Vagina (tissue), 1 donor: ENCODE measurements around a stretch of chr3.

DNA sequence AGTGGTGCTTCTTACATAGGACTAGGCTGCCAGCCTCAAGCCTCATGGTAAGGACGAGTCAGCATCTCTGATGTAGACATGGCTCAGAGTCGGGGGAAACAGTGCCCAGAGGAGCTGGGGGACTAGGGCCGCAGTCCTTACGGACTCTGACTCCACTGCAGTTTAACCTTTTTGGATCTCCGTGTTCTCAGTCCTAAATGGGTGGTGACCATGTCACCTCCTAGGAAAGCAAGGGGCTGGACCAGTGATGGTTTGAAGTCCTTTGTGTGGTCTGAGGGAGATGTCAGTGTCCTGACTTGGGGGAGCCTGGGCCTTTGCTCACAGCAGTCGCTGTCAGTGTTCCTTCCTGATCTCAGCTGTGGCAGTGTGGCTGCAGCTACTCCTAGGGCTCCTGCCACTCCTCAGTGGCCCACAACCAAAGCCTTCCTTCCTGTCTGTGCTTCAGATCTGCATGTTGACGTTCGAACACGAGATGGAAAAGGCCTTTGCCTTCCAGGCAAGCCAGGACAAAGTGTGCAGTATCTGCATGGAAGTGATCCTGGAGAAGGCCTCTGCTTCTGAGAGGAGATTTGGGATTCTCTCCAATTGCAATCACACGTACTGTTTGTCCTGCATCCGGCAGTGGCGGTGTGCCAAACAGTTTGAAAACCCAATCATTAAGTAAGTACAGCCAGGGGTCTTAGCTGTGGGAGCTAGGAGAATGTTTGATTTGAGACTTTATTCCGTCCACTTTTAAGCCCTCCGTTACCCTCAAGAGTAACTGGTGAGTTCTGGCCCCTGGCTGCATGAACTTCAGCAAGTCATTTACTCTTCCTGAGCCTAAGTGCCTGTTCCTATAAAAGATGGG lies 17.7 kb downstream of the MKRN2 start:
- PRO-cap, result no peak
- RAMPAGE, long total RNA, result no peak

GRCh38 chr3:12729228-12729747 lies 29.8 kb downstream of the TMEM40 start:
- PRO-cap, result no peak
- RAMPAGE, long total RNA, result no peak

- PRO-cap, result bidirectional peak, plus-strand start at chr3:12810481, minus-strand start at chr3:12810323
- RAMPAGE, long total RNA, result no peak
Observed at GRCh38 chr3:12809990-12810902, 13.8 kb downstream of the CAND2 start.

- PRO-cap, result no peak
- RAMPAGE, long total RNA, result no peak
Observed at GRCh38 chr3:12840520-12841417, 596 bp downstream of the RPL32 start.

- PRO-cap, result no peak
- RAMPAGE, long total RNA, result no peak
Observed at GRCh38 chr3:12868913-12869529, 27.7 kb upstream of the RPL32 start.

GRCh38 chr3:12897885-12899048 lies 56.9 kb upstream of the RPL32 start:
- PRO-cap, result no peak
- RAMPAGE, long total RNA, result no peak

GRCh38 chr3:12913311-12913973 lies 72.1 kb upstream of the RPL32 start:
- PRO-cap, result no peak
- RAMPAGE, long total RNA, result start-site peak on the minus strand at chr3:12913336-12913919, 24 reads

GRCh38 chr3:12948110-12948996 lies 107.0 kb upstream of the RPL32 start:
- PRO-cap, result no peak
- RAMPAGE, long total RNA, result no peak

DNA sequence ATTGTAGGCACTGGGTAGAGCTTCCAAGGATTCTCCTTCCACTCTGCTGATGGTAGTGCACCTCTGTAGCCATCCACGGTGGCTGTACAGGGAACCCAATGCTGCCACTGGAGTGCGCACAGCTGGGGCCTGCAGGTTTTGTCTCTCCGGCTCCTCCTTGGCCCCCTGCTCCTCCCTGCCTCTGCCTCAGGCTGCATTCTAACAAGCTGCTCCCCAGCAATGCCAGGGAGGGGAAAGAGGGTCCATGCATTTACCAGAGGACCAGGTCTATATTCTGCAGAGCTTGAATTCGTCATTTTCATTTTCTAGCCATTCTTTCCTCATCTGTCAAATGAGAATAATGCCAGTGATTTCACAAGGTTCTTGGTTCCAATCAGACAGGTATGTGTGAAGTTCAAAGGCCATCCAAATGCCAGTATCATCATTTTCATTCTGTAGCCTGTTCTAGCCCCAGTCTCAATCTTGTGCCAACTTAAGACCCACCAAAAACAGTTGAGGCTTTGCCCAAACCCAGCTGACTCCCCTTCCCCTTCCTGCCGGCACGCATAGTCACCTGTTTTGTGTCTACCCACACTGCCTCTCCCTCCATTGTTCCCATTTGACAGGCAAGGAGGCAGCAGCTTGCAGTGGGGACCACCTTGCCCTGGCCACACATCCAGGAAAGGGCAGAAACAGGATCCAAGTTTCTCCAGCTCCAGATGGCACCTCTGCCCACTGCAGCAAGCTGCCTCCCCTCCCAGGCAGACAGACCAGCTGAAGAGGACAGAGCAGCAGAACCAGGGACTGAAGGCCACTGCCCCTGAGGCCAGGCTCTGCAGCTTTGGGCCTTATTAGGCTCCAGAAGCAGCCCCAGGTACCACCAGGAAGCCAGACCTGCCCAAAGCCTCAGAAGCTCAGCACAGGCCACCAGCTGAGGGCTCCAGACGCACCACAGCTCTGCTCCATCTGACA lies 112.6 kb downstream of the IQSEC1 start:
- PRO-cap, result no peak
- RAMPAGE, long total RNA, result start-site peak on the minus strand centred at position 109 of the sequence, 542 bp wide, 5 reads

GRCh38 chr3:13002633-13003060 lies 70.6 kb downstream of the IQSEC1 start:
- PRO-cap, result no peak
- RAMPAGE, long total RNA, result no peak

- PRO-cap, result no peak
- RAMPAGE, long total RNA, result no peak
Observed at GRCh38 chr3:13008976-13009705, 64.1 kb downstream of the IQSEC1 start.

DNA sequence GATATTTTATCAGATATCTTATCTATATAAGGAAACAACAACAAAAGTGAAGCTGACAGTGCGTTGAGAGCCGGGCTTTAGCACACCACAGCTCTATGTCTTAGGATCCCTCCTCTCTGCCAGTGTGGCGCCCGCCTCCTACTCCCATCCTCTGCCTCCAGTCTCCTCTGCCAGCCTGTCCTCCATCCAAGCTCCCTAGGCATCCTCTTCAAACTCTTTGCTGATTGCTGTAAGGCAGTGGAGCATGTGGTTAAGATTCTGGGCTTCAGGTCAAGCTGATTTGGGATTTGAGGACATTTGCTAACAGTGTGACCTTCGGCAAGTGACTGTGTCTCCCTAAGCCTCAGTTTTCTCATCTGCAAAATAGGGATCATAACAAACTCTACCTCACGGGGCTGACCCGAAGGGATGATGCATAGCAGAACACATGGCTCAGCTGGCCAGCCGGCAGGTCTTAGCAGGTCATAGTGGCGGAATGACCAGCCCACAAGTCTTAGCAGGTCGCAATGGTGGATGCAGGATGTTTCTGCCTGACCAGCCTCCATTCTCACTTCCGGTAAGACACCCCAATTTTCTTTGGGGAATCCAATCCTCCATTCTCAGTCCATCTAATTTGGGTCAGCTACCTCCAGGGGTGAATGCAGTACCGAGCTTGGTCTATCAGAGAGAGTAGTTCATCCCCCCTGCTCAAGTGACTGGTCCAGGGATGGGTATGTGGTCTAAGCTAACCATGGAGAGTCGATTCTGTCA lies 63.3 kb downstream of the IQSEC1 start:
- PRO-cap, result no peak
- RAMPAGE, long total RNA, result no peak

GRCh38 chr3:13011376-13012153 lies 61.7 kb downstream of the IQSEC1 start:
- PRO-cap, result no peak
- RAMPAGE, long total RNA, result no peak

DNA sequence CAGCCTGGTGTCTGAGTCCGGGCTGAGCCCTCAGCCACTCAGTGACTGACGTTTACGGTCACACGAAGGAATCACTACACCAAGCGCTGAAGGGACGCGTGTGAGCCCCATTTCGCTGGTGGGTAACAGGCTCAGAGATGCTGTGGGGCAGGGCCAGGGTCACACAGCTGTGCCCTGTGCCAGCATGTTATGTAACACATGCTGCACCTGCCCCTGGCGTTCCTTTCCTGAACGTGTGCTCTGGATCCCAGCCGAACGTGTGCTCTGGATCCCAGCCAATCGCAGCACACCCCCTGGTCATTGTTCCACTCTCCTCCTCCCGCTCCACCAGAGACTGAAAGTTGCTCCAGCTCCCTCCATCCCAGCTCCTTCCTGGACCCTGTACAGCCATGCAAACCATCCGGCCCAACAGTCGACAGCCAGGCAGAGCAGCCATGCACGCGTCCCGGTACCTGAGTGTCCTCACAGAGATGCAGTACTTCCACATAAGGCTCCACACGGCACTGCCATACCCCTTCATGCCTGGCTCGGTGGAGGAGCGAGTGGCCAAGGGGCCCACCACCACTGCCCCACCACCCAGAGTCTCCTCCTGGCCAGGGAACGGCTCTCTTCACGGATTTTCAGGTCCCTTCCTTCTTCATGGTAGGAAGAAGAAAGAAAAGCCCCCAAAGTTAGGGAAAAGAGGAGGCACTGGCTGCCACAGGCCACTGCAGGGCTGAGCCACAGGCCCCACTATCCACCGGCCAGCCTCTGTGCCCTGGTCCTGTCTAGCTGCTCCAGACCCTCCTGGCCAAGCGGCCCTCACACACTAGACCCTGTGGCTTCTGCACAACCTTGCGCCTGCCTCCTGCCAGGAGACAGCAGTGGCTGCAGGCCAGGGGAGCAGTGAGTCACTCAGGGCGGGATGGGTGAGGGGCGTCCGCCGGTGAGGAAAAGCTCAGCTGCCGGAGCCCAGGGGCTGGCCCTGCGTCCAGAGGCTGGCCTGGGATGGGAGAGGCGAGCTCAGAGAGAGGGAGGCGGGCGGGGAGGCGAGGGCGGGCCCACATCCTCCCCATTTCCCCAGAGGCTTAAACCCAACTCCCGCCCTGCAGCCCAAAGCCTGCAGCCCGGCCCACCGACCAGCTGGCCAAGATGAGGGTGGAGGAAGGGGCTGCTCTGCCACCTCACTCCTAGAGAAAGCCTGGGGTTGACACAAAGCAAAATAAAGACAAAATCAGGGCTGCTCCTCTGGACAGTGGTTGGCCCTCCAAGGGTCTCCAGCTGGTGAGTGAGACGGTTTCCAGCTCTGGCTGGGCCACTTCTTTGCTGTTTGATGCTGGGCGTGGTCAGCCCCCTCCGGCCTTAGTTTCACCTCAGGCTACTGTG lies 51.2 kb downstream of the IQSEC1 start:
- PRO-cap, result no peak
- RAMPAGE, long total RNA, result no peak

DNA sequence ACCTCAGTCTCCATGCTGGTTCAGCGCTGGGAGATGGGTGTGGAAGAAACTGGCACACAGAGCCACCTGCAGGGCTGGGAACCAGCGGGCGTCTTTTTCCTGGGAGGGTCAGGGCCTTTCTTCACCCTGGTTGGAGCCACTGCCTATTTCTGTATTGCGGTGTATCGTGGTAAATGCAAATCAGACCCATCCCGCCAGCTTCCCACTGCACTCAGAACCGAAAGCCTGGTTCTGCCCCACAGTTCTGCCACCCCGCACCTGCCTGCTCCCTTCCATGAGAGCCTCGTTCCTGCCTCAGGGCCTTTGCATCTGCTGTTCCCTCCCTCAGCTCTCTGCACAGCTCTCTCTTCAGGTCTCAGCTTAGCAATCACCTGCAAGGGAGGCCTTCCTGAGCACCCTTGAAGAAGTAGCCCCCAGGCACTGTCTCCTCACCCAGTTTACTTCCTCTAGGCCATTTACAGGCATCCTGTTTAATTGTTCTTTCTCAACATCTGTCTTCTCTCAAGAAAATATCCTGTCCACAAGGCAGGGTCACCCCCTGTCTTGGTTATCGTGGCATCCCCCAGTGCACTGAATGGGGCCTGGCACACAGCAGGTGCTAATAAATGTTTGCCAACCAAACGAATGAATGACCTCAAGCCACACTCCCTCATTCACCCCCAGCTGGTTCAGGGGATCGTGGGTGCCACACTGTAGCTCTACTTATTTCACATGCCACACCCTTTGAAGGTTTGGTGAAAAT lies 13.3 kb upstream of the IQSEC1 start:
- PRO-cap, result no peak
- RAMPAGE, long total RNA, result no peak

DNA sequence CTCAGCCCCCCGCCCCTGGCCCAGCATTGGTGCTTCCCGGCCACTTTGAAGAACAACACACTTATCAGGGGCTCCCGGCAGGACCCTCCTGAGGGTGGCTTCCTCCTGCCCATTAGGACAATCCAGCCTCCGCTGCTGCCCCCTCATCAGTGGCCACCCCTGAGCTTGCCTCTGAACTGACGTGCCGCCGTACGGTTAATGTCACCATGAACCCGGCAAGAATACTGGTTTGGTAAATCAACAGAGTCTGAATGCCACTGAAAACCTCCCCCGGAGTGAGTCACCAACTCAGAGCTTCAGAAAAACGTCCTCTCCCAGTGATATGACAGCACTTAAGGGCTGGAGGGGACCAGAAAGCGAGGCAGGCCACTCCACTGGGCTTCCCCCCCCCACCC lies 142.3 kb downstream of the NUP210 start:
- PRO-cap, result no peak
- RAMPAGE, long total RNA, result no peak

DNA sequence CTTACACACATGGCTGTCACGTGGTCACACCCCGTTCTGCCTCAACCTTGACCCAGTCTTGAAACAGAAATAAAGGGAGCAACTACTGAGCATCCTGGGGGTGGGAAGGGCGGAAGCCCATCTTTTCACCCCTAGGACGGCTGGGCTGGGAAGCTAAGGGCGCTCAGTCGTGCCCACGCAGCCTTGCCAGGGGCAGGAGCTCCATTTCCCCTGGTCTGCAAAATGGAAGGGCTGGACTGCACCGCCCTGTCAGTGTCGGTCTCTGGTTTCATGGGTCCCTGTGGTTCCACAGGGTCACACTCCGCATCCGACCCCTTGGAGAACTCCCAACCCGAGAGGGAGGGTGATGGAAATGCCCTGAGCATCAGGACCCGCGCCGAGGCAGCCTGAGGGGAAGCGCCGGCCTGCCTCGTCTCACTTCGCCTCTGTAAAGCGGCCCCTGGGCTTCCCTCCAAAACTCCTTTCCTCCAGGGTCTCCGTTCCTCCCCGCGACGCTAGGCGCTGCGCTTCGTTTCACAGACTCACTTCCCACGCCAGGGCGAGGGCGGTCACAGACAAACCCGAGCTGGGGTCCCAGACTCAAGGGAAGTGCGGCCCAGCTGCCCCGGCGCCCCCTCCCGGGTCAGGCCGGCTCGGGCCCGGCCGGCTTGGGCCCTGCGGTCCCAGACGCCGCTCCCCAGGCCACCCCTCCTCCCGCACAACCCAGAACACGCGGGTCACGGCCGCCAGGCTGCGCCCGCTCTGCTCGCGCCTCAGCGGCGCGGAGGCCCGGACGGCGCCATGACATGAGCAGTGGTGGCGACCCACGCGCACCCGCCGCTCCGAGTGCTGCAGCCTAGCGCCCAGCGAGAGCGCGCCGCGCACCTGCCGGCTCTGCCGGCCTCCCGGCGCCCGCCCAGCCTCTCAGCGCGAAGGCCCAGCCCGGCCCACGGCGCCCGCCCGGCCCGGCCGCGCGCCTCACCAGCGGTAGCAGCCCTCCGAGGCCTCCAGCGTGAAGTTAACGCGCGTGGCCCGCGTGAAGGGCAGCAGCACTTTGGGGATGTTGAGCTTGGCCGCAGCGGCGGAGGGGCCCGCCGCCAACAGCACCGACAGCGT lies 676 bp downstream of the NUP210 start:
- PRO-cap, result no peak
- RAMPAGE, long total RNA, result no peak

DNA sequence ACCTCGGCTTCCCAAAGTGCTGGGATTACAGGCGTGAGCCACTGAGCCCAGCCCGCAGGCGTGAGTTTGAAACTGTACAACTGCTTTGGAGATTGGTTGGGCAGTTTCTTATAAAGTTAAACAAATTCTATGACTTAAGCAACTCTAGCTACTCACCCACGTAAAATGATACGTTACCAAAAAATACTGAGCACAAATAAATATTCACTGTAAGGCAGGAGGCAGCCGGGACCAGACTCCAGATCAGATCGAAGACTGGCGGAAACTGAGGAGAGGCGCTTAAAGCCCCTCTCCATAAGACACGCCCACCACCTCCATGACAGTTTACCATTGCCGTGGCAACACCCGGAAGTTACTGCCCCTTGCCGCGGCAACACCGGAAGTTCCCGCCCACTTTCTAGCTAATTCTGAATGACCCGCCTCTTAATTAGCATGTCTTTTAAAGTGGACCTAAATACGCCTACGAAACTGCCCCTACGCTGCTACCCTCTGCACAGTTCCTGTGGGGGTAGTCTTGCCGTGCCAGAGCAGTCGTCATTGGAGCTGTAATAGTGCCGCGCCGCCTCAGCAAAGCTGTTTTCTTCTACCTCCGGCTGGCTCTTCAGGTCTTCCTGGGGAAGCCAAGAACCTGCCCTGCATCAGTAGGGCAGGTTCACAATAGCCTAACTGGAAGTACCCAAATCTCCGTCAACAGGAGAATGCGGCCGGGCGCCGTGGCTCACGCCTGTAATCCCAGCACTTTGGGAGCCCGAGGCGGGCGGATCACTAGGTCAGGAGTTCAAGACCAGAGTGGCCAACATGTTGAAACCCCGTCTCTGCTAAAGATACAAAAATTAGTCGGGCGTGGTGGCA lies 28.3 kb upstream of the HDAC11 start:
- PRO-cap, result bidirectional peak, plus-strand start at position 530 of the sequence, minus-strand start at position 257 of the sequence
- RAMPAGE, long total RNA, result no peak

DNA sequence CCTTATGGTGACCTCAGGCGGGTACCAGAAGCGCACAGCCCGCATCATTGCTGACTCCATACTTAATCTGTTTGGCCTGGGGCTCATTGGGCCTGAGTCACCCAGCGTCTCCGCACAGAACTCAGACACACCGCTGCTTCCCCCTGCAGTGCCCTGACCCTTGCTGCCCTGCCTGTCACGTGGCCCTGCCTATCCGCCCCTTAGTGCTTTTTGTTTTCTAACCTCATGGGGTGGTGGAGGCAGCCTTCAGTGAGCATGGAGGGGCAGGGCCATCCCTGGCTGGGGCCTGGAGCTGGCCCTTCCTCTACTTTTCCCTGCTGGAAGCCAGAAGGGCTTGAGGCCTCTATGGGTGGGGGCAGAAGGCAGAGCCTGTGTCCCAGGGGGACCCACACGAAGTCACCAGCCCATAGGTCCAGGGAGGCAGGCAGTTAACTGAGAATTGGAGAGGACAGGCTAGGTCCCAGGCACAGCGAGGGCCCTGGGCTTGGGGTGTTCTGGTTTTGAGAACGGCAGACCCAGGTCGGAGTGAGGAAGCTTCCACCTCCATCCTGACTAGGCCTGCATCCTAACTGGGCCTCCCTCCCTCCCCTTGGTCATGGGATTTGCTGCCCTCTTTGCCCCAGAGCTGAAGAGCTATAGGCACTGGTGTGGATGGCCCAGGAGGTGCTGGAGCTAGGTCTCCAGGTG lies 24.6 kb downstream of the HDAC11 start:
- PRO-cap, result no peak
- RAMPAGE, long total RNA, result no peak

GRCh38 chr3:13517062-13517792 lies 31.7 kb upstream of the FBLN2 start:
- PRO-cap, result no peak
- RAMPAGE, long total RNA, result no peak